NALM6 (cell line): ENCODE results near the genes IPO9, SHISA4 and PPP1R12B.

DNA sequence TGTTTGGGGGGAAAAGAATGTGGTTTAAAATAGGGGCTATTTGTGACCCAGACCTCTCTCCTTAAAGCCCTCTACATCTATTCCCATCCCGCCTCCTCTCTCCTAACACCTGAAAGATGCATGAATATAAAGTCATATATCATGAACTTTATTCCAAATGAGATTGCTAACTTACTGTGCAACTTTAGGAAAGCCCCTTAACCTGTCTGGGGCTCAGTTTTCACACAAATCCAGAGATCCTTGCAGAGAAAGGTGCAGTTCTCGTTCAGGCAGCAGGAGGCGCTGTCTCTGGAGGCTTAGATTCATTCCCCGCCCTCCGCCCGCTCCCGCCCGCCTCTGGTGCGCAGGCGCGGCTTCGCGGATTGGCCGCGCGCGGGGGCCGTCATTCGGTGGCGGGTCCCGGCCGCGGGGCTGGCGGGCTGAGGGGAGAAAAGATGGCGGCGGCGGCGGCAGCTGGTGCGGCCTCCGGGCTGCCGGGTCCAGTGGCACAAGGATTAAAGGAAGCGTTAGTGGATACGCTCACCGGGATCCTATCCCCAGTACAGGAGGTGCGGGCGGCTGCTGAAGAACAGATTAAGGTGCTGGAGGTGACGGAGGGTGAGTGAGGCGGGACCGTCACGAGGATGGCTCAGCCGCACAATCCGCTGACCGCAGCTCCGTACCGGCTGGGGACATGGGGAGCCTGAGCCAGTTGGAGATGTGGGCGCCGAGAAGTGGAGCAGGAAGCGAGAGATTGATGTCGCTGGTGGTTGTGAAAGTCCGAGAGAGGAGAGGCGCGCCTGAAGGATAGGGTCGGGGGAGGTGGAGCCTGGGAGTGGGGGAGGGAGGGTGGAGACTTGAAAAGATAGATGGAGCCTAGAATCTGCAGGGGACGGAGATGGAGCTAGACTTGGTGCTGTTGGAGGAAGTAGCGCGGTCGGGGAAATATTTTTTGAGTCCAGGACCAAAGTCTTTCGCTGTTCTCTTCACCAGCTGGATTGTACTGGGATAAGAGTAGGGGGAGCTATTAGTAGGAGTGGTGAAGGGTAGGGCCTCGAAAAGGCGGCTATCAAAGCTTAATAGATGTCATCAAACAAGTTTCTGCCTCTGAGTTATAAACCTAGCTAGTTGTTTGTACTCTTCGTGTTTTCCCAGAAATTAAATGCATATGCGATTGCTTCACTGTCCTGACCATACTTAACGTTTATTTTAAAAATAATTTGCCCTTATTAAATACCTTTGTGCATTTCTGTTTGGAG, at the start of gene IPO9:
TSS of gene IPO9 (plus strand) at position 382 of the 1,238 bp plus-strand sequence.
- PRO-cap = bidirectional peak, plus-strand start at position 430 of the sequence, minus-strand start at position 248 of the sequence; bidirectional peak, plus-strand start at position 867 of the sequence, minus-strand start at position 753 of the sequence

DNA sequence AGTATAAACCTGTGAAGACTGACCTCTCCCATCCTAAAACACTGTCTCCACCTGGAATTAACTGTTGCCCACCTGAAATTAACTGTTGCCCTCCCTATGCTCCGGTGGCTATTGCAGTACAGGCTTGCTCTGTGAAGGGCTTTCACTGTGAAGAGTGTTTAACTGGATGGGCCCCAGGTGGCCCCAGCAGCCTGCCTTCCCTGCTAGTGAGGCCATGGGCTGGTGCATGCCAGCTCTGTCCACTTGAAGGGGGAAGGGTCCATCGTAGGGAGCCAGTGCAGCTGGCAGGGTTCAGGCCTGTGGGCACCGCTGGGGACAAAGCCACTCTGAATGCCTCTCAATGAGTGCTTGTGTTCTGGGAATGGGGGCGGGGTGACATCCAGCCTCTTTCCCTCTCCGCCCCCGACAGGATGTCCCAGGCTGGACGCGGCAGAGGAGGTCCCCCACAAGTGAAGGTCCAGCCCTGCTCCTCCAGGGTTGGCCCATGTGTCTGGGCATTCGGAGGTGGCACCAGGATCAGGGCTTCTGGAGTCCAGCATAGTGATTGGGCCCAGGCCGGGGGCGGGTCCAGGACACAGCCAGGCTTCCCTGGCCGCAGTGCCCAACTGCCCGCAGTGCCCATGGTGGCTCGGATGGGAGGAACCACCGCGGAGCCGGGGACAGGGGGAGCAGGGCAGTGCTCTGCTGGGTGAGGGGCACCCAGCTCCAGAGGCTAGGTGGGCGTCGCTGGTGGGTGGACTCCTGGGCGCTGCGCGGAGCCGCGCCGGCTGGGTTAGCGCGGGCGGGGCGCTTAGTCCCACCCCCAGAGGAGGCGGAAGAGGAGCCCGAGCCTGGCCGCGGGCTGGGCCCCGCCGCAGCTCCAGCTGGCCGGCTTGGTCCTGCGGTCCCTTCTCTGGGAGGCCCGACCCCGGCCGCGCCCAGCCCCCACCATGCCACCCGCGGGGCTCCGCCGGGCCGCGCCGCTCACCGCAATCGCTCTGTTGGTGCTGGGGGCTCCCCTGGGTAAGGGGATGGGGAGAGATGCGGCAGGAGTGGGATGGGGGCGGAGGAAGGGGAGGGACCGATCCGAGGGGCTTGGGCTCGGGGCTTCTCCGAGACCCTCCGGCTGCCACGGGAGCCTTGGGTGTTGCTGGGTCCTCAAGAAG, at the start of gene SHISA4:
TSS of gene SHISA4 (plus strand) at position 833 of the 1,145 bp plus-strand sequence.
- PRO-cap = no peak

DNA sequence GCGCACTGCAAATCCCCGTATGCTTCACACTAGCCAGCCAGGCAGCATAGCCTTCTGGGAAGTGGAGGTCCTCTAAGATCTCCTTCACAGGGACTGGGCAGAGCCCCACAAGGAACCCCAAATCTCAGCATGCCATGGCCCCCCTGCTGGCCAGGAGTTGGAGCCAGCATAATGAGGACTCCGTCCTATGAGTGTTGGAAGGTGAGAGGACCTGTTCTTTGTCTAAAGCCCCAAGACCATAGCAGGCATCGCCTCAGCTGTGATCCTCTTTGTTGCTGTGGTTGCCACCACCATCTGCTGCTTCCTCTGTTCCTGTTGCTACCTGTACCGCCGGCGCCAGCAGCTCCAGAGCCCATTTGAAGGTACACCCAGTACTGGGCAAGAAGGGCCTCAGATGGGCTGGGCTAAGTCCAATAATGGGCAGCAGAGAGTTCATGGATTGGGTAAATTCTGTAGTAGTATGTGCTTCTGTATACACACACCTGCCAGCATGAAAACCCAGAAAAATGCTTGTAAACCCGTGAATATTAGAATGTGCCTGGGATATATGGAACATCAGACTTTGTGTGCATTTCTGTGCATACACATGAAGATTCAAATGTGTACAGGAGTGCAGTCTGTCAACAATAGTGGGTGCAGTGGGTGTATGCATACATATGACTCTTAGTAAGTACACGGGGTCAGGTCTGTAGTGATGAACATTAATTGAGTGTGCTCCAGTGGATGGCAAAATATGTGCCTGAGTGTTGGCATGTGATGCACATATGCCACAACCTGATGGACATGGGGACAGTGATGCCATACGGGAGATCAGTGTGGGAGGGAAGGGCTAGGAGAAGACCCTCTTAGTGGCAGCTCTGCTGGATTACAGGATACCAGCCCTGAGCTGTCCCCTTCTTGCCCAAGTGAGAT, 1.8 kb downstream of the SHISA4 start:
- PRO-cap = no peak

- PRO-cap = no peak
These were observed 11.6 kb downstream of the SHISA4 start for GRCh38 chr1:201899915-201901164.

GRCh38 chr1:201903818-201904277, 15.2 kb downstream of the SHISA4 start:
- PRO-cap = no peak

GRCh38 chr1:201916497-201917216, 28.0 kb downstream of the SHISA4 start:
- PRO-cap = no peak

DNA sequence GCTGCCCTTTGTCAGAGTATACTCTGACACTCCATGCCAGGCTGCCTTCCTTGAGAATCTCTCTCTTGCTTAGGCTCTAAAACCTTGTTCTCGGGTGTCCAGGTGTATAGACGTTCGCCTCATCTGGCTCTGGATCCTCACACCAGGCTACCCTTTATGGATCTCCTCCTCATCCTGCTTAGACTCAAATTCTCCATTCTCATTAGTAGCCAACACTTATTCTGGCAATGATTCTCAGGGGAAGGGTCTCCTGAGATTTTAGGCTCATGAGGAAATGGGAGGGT, 6.5 kb downstream of the TIMM17A start:
- PRO-cap = no peak

- PRO-cap = no peak
These were observed 13.2 kb upstream of the ELF3 start for GRCh38 chr1:201997240-201997550.

DNA sequence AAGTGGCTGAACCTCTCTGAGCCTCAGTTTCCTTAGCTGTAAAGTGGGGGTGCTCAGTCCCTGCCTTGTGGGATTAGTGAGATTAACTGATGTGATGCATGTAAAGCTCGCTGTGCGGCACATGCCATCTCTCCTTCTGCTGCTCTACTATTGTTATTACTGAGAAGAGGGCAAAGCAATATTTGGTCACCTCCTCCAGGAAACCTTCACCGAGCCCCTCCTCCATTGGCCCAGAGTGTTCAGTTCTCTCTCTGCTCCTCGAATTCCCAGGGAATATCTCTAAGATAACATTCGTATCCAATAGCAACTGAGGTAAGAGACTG, 31.7 kb downstream of the ELF3 start:
- PRO-cap = no peak

GRCh38 chr1:202131854-202133036, 9.5 kb downstream of the GPR37L1 start:
- PRO-cap = no peak

- PRO-cap = no peak
These were observed 8.0 kb downstream of the ARL8A start for GRCh38 chr1:202136570-202136821.

GRCh38 chr1:202147509-202148060, 3.0 kb upstream of the ARL8A start:
- PRO-cap = no peak

DNA sequence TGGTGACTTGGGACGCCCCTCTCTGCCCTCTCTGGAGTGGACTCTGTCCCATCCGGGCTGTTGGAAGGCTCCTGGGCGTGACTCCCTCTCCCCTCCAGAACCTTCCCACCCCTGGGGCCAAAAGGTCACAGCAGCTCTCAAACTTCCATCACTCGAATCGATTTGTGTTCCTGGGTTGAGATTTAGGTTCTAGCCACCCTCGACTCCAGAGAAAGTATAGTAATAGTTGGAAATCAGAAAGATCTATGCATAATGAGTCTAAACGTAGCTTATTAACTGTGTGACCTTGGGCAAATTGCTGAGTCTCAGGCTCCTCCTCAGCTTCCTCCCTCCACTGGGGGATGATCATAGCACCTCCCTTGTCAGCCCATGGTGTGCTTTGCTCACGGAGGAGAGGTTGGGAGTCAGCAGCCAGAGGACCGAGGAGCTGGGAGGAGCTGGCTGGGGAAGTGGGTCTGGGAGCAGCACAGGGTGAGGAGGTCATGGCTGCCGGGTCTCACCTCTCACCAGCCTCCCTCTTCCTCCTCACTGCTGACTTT, 2.3 kb upstream of the PTPN7 start:
- PRO-cap = no peak

DNA sequence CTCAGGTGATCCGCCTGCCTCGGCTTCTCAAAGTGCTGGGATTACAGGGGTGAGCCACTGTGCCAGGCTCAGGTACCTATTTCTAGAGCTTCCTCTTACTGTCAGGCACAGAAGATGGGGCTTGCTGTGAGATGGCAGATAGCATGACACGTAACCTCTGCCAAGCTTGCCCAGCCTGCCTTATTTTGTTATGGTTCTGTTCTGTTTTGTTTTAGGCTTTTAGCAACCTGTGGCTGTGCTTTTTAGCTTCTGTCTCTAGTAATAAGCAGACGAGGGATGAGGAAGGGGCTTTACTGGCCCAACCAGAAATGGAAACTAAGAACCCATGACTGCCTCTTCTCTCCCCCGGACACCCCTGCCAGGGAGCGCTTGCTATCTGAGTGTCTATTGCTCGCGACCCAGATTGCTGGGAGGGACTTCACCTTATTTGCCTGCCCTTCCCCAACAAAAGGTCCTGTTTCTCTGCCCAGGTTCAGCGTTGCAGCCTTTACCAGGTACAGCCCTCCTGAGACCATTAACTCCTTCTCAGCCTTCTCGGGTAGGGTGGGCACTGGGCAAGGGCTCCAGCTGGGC, 13.6 kb upstream of the LGR6 start:
- PRO-cap = no peak

DNA sequence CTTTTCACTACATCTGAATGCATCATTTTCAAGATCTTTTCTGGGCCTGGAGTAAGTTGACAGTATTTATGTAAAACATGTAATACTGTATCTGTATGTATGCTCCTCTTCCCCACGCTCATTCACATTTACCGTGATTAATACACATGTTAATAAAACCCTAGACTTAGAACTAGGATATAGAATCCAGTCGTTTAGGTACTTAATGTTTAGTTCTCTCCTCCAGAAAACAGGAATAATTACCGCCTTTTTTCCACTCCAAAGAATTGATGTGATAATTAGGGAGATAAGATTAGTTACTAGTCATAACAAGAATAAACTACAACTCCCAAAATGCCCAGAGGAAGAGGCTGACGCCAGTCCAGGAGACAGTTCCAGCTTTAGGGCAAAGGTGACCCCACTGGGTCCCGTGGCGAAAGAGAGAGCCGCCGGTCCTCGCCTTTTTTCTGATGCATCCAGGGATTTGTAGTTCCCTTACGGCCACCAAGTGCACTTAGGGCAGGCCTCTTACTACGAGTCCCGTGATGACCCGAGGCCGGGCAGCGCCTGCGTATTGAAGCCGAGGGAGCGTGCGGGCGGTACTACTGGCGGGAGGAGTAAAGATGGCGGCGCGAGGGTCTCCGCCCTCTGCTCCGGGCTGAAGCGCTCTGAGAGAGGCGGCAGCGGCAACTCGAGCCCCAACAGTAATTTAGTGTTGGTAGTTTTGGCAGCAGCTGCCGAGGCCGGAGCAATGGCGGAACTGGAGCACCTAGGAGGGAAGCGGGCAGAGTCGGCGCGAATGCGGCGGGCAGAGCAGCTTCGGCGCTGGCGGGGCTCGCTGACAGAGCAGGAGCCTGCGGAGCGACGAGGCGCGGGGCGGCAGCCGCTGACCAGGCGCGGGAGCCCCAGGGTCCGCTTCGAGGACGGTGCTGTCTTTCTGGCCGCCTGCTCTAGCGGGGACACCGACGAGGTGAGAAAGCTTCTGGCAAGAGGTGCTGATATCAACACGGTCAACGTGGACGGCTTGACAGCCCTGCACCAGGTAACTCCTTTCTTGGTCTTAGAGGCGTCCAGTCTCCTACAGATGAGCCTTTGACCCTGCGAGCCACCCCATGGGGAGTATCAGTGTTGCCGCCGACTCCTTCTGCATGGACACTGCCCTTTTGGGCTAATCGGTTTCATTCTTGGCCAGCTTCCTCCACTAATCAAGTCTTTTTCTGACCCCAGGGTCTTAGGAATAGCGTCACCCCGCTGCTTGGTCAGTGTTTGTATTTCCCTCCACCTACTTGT, at the start of gene PPP1R12B:
TSS of gene PPP1R12B (plus strand) at position 578 of the 1,269 bp plus-strand sequence.
- PRO-cap = bidirectional peak, plus-strand start at position 581 of the sequence, minus-strand start at position 467 of the sequence

GRCh38 chr1:202492915-202493338, 144.4 kb downstream of the PPP1R12B start:
- PRO-cap = no peak

DNA sequence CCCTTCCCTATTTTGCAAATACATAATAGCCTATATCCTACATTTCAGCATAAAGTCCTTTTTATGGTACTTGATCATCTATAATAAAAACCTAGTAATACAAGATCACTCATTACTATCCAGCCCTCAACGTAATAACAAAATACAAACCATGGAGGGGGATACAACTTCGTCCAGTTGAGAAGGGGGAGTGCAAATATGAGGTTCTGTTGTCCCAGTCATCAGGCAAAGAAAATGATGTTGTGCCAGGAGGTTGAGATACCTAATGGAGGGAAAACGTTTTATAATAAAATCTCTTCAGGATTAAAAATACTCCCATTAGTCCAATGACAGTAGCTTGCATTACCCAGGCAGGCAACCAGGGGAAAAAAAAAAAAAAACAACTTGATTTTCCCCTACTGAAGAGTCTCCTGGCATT, 21.4 kb upstream of the SYT2 start:
- PRO-cap = no peak

GRCh38 chr1:202762036-202762642, 46.1 kb downstream of the KDM5B start:
- PRO-cap = no peak

GRCh38 chr1:202766636-202767730, 41.2 kb downstream of the KDM5B start:
- PRO-cap = no peak

DNA sequence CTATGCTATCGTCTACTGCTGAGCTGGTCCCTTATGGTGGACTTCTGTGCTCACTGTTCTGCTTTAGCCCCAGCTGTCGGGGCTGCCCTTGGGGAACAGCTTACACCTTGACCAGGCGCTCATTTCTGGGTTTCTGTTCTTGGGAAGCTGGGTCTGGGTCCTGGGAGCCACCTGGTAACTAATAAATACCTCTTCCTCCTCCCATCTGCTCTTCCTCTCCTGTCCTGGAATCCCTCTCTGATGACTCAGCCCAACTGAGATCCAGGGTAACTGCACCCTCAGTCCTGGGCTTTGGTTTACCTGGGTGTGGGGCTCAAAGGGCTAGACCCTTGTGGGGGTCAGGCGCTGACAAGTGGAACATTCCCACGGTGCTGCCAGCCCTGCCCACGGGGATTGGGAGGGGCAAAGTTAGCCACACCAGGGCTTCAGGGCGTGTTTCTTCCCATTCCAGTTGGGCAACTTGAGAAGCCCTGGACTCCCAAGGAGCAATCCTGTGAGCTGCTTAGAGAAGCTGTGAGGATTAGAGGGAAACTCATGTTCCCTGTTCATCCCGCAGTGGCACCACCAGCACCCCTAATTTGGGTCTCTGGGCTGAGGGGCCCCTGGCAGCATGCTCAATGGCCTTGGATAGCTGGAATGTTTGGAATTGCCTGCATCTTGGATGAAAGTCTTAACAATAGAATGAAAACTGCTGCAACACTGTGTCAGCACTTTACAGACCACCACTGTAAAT, 4.2 kb upstream of the KDM5B start:
- PRO-cap = no peak